Psoas muscle (tissue), 2 donors: Measurements from ENCODE around the genes PCSK4 and ADAMTSL5.

DNA sequence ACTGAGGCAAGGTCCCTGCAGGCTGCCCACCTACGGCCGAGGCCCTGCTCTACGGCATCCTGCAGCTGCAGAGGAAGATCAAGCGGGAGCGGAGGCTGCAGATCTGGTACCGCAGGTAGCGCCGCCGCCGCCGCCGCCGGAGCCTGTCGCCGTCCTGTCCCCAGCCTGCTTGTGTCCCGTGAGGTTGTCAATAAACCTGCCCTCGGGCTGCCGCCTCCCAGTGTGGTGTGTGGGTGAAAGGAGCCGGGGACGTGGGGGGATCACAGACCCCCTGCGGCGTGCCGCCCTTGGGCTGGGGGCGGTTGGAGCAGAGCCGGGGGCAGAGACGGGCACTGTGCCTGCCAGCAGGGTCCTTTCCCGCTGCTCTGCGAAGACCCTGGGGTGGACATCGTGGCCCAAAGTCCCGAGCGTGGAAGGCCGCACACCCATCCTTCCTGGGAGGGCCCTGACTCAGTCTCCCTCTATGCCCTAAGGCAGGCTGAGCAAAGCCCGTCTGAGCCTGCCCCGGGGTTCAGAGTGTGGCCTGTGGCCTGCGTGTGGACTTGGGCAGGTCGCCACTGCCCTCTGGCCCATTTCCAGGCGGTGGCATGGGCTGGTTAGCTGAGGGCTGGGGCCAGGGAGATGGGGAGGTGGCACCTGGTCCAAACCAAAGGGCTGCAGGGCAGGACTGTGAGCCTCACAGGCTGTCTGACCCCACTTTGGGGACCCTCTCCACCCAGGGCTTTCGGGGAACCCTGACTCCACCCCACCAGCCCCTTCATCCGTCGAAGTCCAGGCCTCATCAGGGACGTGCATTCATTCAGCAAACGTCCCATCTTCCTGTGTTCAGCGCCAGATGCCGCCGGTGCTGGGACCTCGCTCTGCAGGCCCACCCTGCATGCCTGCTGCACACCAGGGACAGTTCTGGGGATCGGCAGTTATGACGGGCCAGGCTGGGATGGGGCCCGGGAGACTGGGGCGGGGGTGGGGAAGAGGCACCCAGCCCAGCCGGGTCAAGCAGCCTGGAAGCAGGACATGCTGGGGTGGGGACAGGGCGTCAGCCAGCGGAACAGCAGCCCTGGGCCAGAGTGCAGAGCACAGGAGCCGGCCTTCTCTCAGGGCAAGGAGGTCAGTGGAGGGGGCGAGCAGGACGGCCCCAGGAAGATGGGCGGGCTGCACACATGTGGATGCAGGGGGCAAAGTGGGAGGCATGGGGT is 5.6 kb downstream of the GAMT start:
- PRO-cap, 2 experiments, result no peak in any of the 2 experiments

GRCh38 chr19:1429873-1430640 is 8.1 kb upstream of the RPS15 start:
- PRO-cap, 2 experiments, result no peak in any of the 2 experiments

GRCh38 chr19:1432257-1432928 is 5.8 kb upstream of the RPS15 start:
- PRO-cap, 2 experiments, result no peak in any of the 2 experiments

GRCh38 chr19:1445566-1446698 is 4.0 kb upstream of the APC2 start:
- PRO-cap, 2 experiments, result no peak in any of the 2 experiments

DNA sequence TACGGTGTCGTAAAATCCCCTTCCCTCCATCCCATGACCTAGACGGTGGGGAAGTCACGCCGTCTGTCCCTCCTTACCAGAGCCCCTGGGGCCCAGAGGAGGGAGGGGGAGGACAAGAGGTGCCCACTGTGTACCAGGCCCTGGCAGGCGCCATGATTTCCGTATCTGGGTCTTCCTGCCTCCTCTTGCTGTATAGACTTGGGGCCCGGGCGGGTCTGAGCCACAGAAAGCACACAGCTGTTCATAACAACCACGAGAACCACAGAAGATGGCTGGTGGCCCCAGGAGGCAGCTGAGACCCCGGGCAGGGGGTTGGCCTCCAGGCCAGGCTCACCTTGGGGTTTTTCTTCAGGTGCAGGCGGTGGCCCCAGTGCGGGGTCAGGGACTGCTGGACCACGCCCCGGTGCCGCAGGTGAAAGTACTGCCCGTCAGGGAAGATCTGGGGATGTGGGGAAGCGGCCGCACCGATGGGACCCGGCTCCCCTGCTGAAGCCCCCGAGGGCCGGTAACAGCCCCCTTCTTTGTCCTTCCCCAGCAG is 622 bp downstream of the PCSK4 start:
- PRO-cap, 2 experiments, result no peak in any of the 2 experiments

- PRO-cap, 2 experiments, result no peak in any of the 2 experiments
Measured at GRCh38 chr19:1489997-1490887, at the start of gene PCSK4. Gene PCSK4 (minus strand): TSS chr19:1490350.

DNA sequence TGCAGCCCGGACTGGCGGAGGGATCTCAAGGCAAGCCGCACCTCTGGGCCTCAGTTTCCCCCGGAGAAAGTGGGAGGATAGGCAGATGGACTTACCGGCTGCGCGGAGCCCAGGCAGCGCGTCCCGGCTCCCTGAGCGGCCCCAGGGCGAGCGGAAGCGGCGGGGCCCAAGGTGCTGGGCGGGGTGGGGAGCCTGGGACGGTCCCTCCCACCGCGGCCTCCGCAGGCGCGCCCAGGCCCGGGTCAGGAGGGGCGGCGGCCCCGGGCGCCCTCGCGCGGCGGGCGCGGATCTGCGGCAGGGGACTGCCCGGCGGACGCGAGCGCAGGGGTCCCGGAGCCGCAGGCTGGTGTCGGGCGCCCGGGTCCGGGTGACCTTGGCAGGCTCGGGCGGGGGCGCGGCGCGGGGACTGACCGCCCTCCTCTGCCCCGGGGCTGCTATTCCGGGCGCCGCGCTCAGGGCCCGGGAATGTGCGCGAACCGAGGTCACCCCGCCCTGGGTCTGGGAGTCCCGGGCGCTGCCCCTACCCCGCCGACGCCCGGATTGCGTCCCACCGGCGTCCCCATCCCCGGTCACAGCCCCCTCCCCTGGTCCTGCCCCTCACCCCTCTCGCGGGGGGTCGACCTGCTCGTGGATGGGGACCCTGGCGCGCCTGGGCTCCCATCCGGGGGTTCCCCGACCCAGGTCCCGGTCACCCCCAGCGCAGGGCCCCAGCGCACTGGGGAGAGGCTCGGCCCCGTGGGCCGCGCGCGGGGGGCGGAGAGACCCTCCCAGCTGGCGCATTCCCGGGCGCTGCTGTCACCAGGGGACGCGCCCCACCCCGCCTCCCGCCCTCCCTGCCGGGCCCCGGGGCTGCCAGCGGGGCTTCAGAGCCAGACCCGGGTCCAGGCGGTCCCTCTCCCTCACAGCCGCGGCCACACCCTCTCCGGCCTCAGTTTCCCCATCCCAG is at the start of gene ADAMTSL5:
Gene ADAMTSL5 (minus strand): TSS at position 152 of the 946 bp plus-strand sequence.
- PRO-cap, 2 experiments, result peak in 2 of 2 experiments; most common plus-strand start position 270 of the sequence (in 2); most common minus-strand start position 348 of the sequence (in 2)

DNA sequence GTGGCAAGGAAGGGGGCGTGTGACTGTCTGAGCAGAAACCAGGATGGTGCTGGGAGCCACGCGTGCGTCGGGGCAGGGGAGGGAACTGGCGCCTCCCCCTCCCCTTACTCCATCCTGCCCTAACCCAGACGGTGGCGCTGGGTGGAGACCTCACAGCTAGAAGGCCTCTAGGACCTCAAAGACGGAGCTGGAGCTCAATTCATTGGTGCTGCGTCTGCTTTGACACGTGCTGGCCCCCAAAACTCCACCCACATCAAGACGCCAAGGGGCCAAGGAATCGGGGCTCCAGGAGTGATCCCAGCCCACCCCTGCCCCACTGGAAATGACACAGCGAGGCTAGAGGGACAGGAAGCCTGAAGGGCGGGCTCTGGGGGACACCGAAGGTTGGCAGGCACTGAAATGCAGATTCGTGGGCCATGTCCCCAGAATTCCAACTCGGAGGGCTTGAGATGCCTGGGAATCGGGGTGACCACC is 7.5 kb downstream of the MEX3D start:
- PRO-cap, 2 experiments, result no peak in any of the 2 experiments

DNA sequence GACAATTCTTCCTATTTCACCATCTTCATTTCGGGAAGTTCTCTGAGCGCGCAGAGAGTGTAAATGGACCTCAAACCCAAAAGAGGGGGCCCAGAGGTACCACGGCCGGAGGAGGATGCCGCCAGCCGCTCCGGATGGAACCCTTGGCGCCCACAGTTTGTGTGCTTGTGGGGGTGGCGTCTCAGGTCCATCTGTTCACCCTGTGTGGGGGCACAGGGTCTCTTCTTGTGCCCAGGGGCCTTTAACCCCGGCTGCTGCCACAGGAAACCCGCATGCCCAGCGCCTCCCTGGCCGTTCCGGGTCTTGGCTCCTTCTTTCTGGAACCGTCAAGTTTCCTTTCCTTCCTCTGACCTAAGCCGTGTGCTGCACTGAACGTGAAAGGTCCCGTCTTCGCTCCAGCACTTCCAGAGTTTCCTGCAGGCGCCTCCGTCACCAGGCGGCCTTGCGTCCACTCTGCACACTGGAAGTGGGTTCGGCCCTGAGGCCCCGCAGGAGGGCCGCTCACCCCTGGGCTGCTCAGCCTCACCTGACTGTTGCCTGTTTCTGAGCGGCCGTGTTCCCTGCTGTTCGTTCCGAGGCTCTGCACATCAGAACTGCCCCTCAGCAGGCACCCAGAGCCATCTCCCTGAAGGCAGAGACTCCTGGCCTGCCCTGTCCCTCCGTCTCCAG is 12.1 kb upstream of the MEX3D start:
- PRO-cap, 2 experiments, result no peak in any of the 2 experiments

GRCh38 chr19:1612135-1612826 is 7.0 kb upstream of the UQCR11 start:
- PRO-cap, 2 experiments, result no peak in any of the 2 experiments

DNA sequence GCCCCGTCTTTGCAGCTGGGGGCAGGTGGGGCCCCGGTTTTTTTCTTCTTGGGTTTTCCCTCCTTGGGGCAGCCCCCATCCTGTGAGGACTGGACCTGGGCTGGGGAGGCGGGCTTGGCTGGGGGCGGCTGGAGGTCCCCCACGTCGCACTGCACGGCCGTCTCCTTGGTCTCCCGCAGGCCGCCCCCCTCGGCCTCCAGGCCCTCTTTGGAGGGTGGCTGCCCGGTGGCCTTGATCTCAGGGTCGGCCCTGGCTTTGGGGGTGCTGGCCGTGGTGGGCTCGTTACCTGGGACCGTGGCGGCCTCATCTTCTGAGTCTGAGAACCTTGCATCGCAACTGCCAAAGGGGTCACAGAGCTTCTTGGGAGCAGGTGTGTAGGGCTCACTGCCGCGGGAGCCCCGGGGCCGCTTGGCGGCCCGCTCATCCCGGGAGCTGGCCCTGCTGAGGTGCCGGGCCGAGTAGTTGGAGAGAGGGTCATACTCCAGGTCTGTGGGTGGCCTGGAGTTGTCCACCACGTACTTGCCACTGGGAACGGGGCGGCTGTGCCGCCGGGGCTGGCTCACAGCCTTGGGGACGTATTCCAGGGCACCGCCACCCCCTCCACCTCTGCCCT is 15.6 kb upstream of the ATP8B3 start:
- PRO-cap, 2 experiments, result no peak in any of the 2 experiments

DNA sequence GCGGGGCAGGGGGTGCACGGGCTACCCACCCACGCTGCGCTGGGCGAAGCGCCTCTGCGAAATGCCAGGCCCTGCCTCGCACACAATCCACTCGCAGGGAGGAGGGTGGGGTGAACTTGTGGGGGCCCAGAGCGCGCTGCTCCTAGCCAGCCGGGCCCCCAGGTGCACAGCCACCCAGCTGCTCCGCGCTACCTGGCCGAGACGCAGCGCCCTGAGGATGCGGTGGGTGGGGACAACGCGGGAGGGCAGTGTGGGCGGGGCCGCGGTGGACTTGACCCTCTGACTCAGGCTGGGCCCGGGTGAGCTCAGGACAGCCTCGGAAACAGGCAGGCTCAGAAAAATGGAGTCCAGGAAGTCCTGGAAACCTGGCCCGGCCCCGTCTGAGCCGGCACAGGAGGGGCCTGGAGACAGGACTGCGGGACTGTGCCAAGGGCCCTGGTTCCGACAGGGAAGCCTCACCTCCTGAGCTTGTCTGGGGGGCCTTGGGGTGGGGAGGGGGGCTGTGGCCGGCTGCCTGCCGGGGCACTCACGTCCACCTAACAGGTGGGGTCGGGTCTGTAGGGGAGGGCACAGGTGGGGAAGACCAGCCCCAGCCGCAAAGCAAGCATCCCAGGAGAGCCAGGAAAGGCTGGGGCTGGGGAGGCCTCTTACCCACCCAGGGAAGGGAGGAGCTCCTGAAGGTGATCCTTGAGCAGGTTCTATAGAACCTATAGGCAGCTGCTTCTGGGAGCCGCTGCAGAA is 6.0 kb downstream of the KLF16 start:
- PRO-cap, 2 experiments, result no peak in any of the 2 experiments

DNA sequence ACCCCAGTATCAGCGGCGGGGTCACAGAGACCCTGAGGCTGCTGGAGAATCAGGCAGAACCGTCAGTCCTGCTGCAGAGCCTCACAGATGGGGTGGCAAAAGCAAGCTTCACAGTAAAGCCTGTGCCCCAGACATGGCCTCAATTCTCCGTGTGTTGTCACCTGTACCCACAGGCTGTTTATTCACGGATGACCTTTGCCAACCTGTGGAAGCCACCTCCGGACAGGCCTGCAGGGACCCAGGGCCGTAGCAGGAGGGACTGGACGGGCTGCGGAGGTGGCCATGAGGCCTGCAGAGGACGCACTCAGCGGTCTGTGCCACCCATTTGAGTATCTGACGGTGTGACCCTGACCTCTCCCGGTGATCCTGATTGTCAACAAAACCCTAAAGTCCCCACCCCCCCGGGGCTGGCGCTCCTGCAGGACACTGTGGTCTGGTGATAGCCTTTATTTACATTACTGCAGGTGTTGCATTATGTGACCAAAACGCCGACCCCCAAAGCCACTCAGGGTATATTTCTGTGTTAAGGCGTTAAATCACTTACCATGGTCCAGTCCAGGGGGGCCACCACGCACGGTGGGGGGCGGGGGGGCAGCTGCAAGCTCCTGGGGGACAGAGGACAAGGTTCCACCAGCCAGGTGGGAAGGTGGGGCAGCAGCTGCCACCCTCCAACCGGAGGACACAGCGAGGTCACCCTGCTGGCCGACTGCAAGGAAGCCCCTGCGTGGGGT is 7.9 kb upstream of the KLF16 start:
- PRO-cap, 2 experiments, result no peak in any of the 2 experiments

- PRO-cap, 2 experiments, result no peak in any of the 2 experiments
Measured at GRCh38 chr19:1887231-1887717, 2.0 kb upstream of the ABHD17A start.

- PRO-cap, 2 experiments, result no peak in any of the 2 experiments
Measured at GRCh38 chr19:1911753-1912654, 6.8 kb downstream of the ADAT3 start.

DNA sequence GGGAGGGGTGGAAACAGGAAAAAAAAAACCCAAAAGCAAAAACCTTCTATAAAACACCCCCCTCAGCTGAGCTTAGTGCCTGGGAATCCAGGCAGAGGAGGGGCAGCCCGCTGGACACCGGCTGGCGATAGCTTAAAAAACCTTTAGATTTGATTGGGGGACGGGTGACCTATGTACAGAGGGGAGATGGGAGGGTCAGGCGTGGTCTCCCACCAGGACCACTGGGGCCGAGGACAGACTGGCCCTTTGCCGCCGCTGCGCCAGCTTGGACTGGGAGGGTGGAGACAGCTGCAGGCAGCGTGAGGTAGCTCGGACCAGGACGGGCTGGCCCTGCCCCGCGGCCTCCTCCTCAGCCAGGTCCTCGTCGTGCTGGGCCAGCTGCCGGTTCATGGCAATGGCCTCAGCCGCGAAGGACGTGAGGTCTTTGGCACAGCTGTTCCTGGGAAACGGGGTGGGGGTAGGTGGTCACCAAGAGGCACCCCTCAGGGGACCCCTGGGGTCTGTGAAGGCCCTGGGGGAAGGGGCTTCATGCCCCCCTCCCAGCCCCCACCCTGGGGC is 11.5 kb downstream of the MKNK2 start:
- PRO-cap, 2 experiments, result peak in 1 of 2 experiments; most common plus-strand start position 356 of the sequence (in 1); most common minus-strand start position 272 of the sequence (in 1)

- PRO-cap, 2 experiments, result no peak in any of the 2 experiments
Measured at GRCh38 chr19:2097962-2098425, 1.3 kb downstream of the IZUMO4 start.

- PRO-cap, 2 experiments, result no peak in any of the 2 experiments
Measured at GRCh38 chr19:2110492-2111136, 13.9 kb downstream of the IZUMO4 start.

DNA sequence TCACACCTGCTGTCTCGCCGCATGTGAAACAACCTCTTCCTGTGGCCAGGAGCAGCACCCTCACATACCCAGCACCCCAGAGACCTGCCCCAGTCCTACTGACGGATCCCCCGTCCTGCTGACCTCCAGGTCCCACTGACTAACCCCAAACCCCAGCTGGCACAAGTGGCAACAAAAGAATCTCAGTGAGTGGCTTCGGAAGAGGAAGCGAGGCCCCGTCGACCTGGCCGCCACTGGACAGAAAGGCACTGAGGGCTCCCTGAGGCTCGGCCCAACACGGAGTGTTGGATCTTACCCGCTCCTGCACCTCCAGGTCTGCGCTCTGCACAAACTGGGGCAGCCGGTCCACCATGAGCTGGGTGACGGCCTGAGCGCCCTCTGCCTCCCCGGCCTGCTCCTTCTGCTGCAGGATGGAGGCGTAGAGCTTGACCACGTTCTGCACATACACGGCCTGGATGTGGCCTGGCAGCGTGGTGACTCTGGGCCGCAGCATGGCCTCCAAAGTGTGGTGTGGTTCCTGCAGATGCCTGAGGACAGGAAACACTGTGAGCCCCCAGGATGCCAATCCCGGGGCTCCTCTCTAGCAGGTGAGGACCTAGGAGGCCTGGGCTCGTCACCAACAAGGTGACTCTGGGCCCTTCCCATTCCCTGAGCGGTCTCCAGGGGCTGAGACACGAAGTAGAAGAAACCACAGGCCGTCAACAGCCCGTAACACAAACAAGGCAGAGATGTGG is 21.8 kb downstream of the IZUMO4 start:
- PRO-cap, 2 experiments, result no peak in any of the 2 experiments

- PRO-cap, 2 experiments, result no peak in any of the 2 experiments
Measured at GRCh38 chr19:2126955-2127516, 24.3 kb downstream of the AP3D1 start.